Ishikawa (cell line): ENCODE results near the gene ATXN10.

DNA sequence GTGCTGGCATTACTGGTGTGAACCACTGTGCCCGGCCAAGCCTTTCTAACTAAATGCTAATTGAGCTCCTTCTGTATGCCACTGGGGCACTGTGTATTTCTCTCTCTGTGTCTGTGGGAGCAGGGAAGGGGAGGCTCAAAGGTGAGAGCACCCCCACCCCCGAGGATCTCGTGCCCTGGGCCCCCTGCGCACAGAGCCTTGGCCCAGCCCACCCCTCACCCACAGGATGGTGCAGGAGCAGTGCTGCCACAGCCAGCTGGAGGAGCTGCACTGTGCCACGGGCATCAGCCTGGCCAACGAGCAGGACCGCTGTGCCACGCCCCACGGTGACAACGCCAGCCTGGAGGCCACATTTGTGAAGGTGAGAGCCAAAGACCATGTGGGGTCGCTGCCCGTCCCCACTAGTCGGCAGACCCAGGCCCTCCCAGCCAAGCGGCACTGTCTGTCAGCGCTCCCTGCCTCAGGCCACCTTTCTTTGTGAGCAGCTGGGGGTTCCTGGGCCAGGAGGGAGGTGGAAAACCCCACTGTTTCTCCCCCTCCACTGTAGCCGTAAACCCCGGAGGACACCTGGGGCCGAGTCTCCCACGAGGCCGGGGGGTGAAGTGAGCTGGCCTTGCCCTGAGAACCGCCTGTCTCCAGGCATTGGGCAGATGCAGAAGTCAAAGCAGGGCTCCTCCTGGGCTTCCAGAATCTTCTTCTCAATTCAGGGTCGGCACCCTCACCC, 22.8 kb downstream of the FBLN1 start:
- RRBS = no CpG with 5 or more reads among the region's 22 CpGs

DNA sequence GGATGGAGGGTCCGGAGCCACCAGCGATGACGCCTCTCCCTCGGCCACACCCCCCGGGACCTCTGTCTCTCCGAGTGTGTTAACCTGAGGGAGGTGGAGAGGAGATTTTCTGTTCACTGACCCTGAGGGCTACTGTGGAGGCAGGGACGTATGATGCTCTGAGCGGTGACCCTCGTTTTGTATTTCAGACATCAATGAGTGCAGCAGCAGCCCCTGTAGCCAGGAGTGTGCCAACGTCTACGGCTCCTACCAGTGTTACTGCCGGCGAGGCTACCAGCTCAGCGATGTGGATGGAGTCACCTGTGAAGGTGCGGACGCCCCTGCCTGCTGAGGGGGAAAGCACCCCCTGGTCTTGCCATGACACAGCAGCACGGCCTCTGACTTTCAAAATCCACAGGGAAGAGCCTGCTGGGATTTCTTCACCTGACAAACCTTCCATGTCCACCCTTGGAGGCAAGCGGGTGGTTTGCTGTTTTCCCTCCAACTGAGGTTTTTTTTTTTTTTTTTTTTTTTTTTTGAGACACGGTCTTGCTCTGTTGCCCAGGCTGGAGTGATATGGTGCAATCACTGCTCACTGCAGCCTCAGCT, 44.3 kb downstream of the FBLN1 start:
- RRBS = 93% methylated on average over 5 of the region's 19 CpGs

DNA sequence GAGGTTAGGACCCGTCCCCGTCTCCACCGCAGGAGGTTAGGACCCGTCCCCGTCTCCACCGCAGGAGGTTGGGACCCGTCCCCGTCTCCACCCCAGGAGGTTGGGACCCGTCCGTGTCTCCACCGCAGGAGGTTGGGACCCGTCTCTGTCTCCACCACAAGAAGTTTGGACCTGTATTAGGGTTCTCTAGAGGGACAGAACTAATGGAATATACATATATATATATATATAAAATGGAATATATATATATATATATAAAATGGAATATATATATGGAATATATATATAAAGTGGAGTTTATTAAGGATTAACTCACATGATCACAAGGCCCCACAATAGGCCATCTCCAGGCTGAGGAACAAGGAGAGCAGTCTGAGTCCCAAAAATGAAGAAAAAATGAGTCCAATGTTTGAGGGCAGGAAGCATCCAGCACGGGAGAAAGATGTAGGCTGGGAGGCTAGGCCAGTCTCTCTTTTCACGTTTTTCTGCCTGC, 52.4 kb downstream of the FBLN1 start:
- RRBS = no CpG with 5 or more reads among the region's 14 CpGs

- RRBS = no CpG with 5 or more reads among the region's 16 CpGs
Measured at GRCh38 chr22:45576750-45577317, 74.2 kb downstream of the FBLN1 start.

DNA sequence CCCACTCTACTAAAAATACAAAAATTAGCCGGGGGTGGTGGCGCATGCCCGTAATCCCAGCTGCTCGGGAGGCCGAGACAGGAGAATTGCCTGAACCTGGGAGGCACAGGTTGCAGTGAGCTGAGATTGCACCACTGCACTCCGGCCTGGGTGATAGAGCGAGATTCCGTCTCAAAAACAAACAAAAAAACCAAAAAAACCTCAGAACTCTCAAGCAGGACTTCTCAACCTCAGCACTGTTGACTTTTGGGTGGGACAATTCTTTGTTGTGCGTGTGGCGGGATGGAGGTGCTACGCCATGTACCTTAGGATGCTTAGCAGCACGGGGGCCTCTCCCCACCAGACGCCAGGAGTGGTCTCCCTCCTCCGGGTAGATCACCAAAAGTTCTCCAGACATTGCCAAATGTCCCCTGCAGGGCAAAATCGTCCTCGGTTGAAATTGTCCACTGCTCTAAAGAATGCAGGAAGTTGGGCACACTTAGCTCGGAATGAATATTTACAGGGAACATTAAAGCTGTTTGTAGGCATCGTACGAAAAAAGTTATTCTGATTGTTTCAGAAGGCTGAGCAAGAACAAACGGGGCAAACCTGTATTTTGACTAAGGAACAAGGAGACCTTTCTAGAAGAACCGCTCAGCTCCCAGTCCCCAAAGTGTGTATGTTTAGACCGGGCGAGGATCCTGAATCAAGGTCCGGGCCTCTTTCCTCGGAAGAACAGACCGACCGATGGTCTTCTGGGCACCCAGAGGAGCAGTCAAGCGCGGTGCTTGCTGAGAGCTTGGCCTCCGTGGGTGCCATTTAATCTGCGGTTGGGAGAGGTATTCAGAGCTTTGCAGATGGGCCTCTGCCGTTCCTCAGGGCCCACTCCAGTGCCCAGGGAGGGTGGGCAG, 26.8 kb upstream of the ATXN10 start:
- RRBS = no CpG with 5 or more reads among the region's 32 CpGs

- RRBS = 3% methylated on average over 27 of the region's 64 CpGs
Measured at GRCh38 chr22:45671564-45672195, at the start of gene ATXN10. ATXN10 (plus strand) TSS chr22:45671834.

- RRBS = no CpG with 5 or more reads among the region's 3 CpGs
Measured at GRCh38 chr22:45683378-45683577, 11.6 kb downstream of the ATXN10 start.

- RRBS = no CpG with 5 or more reads among the region's 8 CpGs
Measured at GRCh38 chr22:45688388-45689288, 17.0 kb downstream of the ATXN10 start.

DNA sequence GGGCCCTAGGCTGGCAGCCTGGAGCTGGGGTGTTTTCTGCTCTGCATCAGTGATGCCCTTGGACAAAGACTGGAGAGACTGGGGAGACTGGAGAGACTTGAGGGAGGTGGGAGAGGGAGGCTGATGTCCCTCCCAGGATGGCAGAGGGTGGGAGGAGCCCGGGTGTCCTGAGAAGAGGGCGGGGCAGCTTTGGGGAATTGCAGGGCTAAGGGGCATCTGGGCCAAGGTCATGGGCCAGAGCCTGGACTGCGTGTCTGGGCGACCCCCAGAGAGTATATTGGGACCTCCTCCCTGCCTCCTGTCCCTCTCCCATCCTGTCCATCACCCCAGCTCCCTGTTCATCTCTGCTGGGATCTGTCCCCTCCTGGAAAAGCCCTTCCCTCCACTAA, 51.7 kb downstream of the WNT7B start:
- RRBS = no CpG with 5 or more reads among the region's 4 CpGs

DNA sequence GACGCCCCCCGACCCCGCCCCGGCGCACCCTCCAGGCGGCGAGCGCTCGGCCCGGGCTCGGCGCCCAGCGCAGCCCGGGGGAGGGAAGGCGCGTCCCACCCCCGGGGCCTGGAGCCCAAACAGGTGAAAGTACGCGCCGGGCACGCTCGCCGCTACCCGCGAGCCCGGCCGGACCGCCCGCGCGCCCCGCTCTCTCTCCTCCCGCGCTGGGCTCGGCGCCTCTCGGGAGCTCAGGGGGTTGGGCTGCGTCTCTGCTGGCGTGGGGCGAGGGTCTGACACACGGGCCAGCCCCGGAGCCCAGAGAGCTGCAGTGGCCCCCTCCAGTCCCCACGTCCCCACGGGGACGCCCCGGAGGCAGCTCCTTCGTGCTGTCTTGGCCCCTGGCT, 697 bp downstream of the WNT7B start:
- RRBS = 2% methylated on average over 18 of the region's 47 CpGs

DNA sequence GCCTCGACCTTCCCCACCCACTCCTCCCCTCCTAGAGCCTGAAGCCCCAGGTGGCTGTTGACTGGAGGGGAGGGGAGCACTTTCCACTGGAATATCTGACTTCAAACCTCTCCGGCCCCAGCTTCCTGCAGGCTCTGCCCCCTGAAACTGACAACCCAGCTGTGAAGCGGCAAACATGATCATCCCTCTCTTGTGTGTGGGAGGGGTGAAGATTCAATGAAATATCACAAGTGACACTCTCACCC, 29.1 kb upstream of the WNT7B start:
- RRBS = 100% methylated on average over 1 of the region's 3 CpGs

- RRBS = 88% methylated on average over 5 of the region's 22 CpGs
Measured at GRCh38 chr22:46010816-46011764, 34.1 kb upstream of the WNT7B start.

DNA sequence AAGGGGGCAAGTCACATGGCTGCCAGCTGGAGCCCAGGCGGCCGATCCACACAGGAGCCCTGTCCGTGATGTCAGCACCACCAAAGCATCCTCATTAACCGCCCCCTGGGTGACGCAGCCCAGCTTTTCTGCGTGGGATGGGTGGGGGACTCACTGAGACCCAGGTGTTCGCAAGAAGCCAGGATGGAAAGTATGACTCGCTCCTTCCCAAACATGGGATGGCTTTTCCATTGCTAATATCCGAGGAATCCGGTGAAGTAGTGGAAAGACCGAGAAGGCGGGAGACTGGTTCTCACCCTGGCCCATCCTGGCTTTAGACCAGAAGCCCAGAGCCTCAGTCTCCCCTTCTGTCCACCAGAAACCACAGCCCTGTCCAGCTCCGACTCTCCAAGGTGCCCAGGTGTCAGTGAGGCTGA, 46.7 kb upstream of the WNT7B start:
- RRBS = no CpG with 5 or more reads among the region's 13 CpGs

DNA sequence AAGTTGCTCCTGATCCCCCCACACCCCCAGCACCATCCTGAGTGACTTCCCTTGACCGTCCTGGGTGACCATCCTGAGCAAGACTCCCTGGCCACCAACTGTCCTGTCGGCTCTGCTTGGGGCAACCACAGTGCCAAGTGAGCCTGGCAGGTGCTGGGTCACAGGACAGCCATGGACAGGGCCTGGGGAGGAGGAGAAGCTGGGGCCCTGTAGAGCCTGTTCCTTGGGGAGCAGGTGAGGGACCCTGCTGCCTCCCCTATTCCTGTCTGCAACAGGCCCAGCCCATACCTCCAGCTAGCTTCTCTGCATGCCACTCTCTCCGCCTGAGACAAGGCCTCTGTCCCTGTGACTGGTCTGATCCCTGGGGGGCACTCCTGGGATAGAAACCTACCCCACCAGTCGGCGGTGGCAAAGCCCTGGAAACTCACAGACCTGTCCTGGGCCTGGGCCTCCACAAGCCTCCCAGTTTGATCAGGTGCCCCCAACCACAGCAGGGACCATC, 68.6 kb upstream of the WNT7B start:
- RRBS = no CpG with 5 or more reads among the region's 5 CpGs

GRCh38 chr22:46058562-46059594, 81.9 kb upstream of the WNT7B start:
- RRBS = 65% methylated on average over 4 of the region's 28 CpGs

DNA sequence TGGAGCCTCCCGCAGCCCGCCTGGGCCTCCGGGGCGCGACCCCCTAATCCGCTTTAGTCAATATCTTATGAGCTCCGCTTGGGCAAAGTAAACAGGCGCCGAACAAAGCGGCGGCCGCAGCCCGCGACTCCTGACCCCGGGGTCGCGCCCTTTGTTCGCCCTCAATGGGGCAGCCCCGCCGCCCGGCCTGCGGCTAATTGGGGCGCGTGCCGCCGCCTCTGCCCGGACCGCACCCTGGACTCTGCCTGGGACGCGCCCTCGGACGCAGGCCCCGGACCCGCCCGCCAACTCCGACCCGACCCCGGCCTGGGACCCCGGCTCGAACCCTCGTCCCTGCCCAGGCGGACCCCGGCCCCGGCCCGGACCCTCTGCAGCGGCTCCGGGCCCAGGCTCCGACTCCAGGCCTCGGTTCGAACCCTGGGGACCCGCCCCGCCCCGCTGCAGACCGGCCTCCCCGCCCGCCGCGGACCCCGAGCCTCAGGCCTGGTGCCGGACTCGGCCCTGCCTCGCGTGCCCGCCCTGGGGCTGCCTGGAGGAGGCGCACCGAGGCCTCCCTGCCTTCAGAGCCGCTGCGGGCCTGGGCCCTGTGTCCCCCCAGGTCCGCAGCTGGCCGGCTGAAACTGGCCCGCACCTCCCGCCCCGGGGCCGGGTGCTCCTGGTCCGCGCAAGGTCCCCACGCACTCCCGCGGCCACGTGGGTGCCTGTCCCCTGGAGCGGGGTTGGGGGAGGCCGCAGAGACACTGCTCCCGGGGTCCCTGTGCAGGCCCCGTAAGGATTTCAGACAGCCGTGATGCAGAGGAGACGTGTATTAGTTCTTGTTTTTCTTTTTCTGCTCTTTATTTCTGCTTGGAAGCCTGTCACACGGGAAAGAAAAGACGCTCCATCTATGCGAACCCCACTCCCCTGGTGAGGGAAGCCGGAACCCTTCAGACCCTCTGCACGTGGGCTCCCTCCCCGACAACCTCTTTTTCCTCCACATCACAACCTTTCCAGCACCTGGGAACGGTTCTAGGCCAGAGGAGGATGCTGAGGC, 84.8 kb upstream of the WNT7B start:
- RRBS = 96% methylated on average over 44 of the region's 93 CpGs

DNA sequence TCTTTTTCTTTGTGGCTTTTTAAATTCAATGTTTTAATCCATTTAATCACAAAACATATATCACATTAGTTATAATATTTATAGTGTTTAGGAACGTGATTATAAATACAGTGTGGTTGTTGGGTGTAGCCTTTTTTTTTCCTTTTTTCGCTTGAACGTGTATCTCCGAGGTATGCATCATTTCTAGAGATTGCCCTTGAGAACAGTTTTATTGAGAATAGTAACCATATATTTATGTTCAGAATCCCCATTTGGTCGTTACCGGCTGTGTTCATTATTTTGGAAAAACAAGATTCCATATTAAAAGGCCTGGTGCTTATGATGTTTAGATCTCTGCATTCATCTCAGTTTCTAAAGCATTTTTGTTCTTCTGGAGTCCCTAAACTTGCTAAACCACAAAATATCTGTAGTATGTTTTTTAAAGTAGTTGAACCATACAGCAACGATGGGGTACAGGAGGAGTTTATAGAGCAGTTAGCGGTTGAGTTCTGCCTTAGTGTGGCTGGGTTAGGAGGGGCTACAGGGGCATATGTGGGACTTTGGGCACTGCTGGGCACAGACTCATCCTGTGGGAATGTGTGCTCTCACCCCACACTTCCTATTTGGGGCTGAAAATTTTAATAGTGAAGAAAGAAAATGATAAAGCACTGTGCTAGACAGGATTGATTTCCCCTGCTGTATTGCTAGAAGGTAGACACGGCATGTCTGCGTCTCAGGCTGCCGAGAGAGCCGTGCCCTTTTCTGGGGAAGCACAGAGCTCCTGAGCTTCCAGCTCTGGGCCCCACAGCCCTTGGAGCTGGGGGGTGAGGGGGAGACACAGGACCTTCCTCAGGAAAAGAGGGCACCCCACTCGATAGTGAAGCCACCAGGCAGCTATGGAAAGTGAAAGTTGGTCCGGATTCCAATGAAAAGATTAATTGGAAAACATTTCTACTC, 81.5 kb upstream of the PPARA start:
- RRBS = no CpG with 5 or more reads among the region's 14 CpGs

DNA sequence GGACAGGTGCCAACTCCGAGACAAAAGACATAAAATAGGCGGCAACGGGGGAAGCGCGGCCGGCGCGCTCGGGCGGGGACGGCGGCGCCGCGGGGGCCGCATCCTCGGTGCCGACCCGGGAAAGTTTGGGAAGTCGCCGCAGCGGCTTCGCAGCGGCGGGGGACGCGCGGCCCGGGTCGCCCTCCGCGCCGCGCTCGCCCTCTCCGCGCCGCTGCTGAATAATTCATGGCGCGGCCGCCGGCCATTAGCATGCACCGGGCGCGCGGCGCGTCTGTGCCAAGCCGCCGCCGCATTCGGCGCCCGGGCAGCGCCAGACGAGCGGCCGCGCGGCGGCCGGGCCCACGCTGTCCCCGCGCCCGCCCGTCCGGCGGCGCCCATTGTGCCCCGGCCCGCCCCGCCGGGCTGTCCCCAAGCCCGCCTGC, 78.7 kb upstream of the PPARA start:
- RRBS = 1% methylated on average over 55 of the region's 75 CpGs

- RRBS = 1% methylated on average over 4 of the region's 25 CpGs
Measured at GRCh38 chr22:46073983-46074856, 76.1 kb upstream of the PPARA start.

GRCh38 chr22:46074857-46075676, 75.3 kb upstream of the PPARA start:
- RRBS = no CpG with 5 or more reads among the region's 20 CpGs